Sciatic nerve (tissue), 1 donor: Measurements from ENCODE around the gene CFAP100.

DNA sequence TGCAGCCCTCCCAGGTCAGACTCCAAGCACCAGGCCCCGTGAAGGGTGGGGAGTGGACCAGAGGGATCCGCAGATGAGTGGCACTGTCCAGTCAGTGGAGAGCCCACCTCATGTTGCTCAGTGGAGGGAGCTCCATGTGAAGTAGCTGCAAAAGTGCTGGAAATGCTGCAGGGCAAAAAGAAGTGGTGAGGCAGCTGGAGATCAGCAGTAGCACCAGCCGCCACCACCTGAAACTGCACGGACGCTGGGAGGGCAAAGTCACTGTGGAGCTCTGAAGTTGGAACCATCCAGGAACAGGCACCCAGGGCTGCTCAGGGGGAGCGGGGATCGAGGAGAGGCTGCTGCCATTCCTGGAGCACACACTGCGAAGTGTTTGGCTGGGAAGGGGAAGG lies 6.3 kb upstream of the ALDH1L1 start:
- PRO-cap = no peak

DNA sequence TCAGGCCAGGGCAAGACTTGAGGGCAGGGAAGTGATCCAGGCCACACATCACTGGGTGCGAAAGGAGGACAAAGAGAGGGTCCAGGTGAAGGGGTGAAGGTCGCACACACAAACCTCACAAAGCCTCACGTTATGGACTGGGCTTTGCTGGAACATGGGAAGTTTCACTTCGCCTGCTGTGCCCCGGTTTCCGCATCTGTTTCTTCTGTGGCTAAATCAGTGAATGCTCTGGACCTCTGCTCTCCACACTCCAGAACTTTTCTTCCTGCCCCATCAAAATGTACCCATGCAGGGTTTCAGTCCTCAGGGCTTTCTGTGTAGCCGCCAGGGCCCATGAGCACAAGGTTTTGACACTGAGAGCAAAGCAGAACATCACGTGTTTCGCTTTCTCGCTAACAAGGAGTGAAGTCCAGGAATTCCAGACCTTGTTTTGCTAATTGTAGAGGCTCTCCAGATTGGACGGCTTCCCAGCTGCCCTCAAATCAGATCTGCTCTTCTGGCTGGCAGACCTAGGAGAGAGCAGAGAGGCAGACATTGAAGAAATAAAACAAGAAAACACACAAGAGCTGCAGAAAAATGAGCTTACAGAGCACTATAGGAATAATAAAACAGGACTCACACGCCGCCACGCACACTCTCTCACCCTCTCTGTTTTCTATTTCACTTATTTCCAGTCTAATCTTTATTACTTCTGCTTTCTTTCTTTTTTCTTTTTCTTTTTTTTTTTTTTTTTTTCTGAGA lies 56.1 kb downstream of the KLF15 start:
- PRO-cap = no peak

GRCh38 chr3:126340078-126340595 lies 17.1 kb downstream of the KLF15 start:
- PRO-cap = no peak

DNA sequence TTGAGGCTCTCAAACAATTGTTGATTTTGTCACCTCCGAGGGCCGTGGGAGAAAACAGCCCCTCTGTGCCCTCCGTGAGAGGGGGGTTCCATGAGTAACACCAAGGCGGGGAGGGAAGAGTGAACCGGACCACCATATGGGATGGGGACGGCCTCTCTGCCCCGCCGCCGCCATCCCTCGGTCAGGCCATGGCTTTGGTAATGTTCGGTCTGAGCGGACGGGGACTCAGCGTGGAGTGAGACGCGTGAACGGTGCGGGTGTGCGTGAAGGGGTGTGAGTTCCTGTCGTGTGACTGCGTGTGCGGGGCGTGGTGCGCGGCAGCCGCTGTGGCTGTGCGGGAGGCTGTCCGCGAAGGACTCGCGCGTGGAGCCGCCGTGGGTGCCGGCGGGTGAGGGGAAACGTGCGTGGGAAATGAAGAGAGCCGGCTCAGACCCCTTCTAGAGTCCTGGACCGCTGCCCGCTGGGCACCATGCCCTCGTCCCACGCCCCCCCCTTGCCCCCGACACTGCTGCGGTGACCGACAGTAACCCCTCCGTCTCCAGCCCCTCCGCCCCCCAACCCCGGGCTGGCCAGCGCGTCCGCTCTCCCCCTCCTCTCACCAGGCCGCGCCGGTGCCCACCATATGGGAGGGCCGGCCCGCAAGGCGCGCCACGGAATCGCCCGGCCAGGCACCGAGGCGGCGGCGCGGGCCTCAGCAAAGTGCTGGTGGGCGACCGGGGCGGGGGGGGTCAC lies 729 bp downstream of the KLF15 start:
- PRO-cap = bidirectional peak, plus-strand start at position 354 of the sequence, minus-strand start at position 237 of the sequence

DNA sequence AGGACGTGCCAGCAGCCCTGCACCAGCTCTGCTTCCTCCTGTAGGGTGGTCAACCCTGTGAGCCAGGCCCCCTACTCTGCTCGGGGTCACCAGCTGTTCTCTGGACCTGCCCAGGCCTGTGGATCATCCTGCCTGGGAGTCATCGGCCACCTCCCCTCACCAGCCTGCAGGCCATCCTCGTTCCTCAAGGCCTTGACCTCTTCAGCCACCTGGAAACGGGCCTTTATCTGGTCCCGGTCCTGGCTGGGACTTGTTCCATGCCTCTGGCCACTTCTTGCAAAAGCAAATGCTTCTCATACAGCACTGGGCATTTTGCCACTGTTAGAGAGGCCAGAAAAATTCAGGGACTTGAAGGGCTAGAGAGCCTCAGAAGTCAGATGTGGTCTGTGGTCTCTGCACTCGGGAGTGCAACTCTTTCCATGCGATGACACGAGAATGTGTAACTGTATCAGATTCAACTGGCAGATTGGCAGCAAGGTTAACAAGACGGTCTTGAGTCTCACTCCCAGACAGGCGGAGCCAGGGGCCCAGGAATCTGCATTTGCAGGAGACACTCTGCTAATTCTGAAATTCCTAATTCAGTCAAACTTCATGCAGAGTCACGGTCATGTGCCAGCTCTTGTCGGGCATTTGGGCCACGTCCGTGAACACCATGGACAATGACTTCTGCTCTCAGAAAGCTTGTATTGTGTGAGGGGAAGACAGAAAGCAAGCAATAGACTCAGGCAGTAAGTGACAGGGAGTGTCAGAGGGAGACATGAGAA lies 16.9 kb upstream of the KLF15 start:
- PRO-cap = no peak

DNA sequence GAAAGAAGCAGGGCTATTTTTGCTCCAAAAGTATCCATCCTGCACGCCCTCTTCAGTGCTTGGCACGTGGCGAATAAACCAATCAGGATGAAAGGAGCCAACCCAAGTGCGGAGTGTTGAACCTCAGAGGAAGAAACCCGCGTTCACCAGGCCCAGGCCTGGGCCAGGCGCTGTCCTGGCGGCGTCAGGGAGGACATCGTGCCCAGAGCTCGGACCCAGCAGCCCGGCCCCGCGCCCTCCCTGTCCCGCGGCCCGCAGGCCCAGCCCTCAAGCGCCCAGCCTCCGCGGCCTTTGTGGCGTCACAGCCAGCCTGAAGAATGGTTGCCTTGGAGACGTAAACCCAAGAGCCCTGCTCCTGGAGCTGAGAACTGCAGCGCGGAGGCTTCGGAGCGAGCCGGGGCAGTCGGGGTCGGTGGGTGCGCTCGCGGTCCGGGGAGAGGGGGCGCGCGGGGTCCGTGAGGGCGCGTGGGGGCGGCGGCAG lies at the start of gene CFAP100:
Gene CFAP100 (plus strand): TSS at position 343 of the 481 bp plus-strand sequence.
- PRO-cap = bidirectional peak, plus-strand start at position 343 of the sequence, minus-strand start at position 262 of the sequence

DNA sequence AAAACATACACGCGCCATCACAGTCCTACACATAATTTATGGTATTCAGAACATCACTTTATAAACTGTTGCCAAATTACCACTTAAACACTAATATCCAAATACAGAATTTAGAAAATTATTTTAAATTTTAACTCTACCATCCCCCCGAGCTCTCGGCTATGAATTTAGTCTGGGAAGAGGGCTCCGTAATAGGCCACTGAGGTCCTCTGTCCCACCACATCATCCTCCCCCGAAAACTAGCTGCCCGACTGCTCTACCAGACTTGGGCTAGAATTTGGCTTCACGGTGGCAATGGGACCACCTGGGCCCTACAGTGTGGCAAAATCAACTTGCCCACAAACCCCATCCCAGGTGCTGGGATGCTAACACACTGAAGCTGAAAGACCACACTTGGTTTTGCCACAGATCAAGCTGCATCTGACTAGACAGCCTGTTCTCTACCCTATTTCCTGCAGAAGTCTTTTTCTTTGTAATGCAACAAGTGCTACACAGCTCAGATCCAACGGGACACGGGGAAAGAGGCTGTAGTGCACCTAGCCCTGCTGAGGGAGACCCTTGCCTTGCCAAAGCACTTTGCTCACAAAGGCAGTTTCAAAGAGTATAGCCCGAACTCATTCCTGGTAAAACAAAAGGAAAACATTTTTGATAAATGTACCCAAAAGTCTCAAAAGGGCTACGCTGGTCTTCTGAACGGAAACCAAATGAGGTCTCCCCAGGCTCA lies 37.9 kb downstream of the ZXDC start:
- PRO-cap = no peak

GRCh38 chr3:126440842-126441408 lies 34.8 kb downstream of the ZXDC start:
- PRO-cap = no peak

DNA sequence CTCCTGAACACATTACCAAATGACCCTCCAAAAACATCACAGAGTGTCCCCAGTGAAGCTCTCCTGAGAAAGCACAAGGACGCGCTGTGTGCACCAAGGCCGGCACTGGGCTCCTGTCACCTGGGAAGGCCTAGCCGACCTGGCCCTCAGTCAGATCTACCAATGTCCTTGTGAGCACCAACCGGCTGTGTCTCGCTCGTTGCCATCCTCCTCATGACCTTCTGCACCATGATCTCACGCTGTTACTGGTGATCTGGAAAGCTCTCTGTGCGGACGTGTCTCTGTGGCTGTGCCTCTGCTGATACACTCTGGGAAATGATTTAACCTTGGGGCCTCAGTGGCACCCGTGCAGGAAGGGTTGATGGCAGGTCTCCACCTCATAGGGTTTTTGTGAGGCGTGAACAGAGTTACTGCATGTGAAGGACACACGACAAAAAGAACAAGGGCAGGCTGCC lies 24.2 kb downstream of the ZXDC start:
- PRO-cap = no peak

GRCh38 chr3:126604076-126604763 lies 45.5 kb upstream of the C3orf22 start:
- PRO-cap = no peak

- PRO-cap = bidirectional peak, plus-strand start at chr3:126911745, minus-strand start at chr3:126911501
Observed at GRCh38 chr3:126911190-126912316, 71.4 kb upstream of the PLXNA1 start.

GRCh38 chr3:127043178-127043781 lies 60.4 kb downstream of the PLXNA1 start:
- PRO-cap = no peak

- PRO-cap = no peak
Observed at GRCh38 chr3:127699868-127700176, 27.1 kb downstream of the ABTB1 start.

DNA sequence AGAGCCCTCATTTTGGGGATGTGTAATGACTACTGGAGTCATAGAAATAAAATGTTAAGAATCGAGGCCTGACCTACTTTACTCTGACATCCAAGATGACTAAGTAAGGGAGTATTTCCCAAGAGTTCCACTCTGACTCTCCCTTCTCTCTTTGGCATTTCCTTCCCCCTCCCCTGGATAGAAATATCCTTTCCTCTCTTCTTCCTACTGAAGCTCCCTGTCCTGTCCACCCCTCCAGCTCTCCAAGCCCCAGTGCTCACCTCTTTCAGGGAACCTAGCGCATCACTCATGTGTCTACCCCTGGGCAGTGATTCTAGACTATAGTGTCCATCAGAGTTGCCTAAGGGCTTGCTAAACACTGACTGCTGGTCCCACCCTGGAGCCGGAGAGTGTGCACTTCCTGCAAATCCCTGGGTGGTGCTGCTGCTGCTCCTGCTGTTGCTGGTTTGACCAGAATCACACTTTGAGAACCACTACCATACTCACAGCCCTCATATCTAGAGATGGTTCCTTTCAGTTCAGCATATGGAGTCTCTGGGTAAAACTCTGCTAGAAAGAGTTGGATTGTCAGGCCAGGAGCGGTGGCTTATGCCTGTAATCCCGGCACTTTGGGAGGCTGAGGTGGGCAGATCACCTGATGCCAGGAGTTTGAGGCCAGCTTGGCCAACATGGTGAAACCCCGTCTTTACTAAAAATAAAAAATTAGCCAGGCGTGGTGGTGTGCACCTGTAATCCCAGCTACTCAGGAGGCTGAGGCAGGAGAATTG lies 53.6 kb downstream of the MGLL start:
- PRO-cap = no peak

- PRO-cap = no peak
Observed at GRCh38 chr3:127813090-127813897, 9.0 kb downstream of the MGLL start.

DNA sequence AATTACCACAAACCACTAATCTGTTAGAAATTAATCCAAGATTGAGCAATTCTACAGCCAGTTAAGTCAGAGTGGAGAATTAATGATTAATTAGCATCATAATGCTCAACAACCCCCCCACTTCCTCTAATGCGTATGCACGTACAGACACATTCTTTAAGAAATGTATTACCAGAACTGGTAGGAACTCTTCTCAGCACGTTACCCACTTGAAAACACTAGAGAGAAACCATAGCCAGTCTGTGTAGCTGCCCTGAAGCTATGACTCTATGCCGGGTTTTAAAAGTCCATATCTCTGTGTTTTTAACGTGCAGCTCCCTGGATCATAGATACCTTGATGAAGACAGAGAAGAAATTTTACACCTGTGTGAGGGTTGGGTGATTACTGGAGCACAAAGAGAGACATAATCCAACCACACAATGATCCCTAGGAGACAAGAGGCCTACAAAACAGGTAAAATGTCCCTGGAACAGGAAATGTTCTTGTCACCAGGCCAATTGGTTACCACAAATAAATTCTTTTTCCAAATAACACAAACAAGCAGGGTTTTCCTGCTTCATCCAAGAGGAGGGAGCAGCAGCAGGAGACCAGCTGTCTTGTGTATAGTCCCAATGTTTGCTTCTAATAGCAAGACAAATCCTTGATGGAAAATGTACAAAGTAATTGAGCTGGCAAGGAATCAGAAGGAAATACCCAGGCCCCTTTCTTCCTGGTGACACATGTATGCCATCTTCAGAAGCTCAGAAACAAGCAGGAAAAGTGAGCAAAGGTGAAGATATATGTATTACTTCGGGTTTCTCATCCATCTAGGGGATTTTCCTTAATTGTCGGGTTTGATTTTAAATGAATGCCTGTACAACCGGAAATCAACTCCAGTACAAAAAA lies 1.5 kb downstream of the MGLL start:
- PRO-cap = bidirectional peak, plus-strand start at position 221 of the sequence, minus-strand start at position 158 of the sequence; bidirectional peak, plus-strand start at position 564 of the sequence, minus-strand start at position 400 of the sequence

DNA sequence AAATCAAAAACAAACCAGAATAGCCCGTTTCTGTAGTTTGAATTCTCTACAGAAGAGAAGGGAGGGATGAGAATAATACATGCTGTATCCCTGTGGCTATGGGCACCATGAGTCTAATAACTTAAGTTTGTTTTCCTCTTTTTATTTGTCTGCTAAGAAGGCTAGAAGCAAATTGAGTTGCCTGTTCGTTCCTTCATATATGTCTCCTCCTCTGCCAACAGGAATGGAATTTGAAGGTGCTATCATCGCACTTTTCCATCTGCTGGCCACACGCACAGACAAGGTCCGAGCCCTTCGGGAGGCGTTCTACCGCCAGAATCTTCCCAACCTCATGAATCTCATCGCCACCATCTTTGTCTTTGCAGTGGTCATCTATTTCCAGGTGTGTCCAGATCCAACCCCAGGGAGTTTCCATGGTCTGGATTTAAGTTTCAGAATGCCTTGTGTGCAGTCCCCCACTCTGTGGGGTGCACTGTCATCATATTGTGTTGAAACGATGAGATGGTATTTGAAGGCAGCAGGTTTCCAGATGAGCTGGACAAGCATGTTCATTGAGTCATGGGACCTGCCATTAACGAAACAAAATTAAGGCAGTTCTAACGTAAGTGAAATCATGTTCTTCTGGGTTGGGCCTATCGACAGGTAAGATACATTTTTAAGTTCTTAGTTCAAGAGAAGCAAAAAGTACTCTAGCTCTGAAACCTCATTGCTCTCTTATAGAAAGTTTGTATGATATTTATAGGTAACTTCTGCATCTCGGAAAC lies 12.6 kb downstream of the SEC61A1 start:
- PRO-cap = no peak

- PRO-cap = no peak
Observed at GRCh38 chr3:128084100-128084896, 32.1 kb downstream of the SEC61A1 start.

- PRO-cap = no peak
Observed at GRCh38 chr3:128113918-128114345, 9.7 kb downstream of the RUVBL1 start.

- PRO-cap = no peak
Observed at GRCh38 chr3:128152555-128153065, 671 bp upstream of the EEFSEC start.